Vermiform appendix (tissue), 1 donor: ENCODE measurements around a stretch of chr10.

- PRO-cap, result no peak
These were observed 51.3 kb downstream of the PALD1 start for GRCh38 chr10:70529754-70530355.

GRCh38 chr10:70662301-70662644 lies 10.0 kb upstream of the ADAMTS14 start:
- PRO-cap, result no peak

DNA sequence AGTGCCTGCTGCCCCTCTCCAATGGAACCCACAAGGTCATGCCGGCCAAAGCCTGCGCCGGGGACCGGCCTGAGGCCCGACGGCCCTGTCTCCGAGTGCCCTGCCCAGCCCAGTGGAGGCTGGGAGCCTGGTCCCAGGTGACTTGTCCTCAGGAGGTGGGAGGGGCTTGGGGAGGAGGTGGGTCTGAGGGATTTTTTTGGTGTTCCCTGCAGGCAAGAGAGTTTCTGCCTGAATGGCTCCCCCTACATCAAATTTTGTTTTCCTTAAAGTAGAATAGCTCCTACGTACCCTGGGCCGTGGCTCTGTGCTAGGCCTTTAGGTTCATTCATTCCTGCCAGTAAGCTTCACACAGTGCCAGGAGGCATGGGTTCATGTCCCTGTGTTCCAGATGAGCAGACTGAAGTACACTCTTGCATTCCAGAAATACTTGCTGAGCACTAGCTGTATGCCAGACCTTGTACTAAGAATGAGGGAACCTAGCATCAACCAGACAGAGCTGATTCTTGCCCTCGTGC lies 31.2 kb downstream of the TBATA start:
- PRO-cap, result no peak

GRCh38 chr10:70833151-70834163 lies 17.7 kb downstream of the SGPL1 start:
- PRO-cap, result no peak

DNA sequence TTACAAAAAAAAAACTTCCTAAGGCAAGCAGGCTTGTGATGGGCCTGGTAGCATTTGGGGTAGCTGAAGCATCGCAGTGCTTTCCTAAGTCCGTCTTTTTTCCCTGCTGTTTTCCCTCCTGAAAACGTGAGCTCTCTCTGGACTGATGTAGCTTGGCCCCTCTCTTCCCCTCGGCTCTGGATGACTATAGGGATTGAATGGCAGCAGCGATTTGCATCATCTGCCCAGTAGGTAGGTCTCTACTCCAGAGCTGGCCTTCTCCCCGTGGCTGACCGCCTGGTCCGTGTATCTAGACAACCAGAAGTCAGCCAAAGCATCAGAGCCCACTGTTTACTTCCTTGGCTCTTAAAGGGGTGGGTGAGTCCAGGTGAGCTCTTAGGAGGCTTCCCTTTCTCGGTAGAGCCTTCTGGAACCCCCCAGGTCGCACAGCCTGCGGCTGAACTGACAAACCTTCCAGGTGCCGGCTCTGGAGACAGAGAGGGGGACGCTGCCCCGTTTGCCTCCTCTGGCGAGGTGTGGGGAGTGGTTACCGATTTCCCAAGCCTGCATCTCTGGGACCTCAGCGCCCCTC lies 1.1 kb downstream of the PCBD1 start:
- PRO-cap, result no peak

GRCh38 chr10:71358370-71358758 lies 38.4 kb upstream of the CDH23 start:
- PRO-cap, result no peak

GRCh38 chr10:71359307-71359877 lies 37.3 kb upstream of the CDH23 start:
- PRO-cap, result no peak

- PRO-cap, result no peak
These were observed 78.9 kb downstream of the CDH23 start for GRCh38 chr10:71475514-71476132.

GRCh38 chr10:71589900-71590318 lies 129.7 kb downstream of the C10orf105 start:
- PRO-cap, result no peak

GRCh38 chr10:71646031-71646804 lies 73.4 kb downstream of the C10orf105 start:
- PRO-cap, result no peak

DNA sequence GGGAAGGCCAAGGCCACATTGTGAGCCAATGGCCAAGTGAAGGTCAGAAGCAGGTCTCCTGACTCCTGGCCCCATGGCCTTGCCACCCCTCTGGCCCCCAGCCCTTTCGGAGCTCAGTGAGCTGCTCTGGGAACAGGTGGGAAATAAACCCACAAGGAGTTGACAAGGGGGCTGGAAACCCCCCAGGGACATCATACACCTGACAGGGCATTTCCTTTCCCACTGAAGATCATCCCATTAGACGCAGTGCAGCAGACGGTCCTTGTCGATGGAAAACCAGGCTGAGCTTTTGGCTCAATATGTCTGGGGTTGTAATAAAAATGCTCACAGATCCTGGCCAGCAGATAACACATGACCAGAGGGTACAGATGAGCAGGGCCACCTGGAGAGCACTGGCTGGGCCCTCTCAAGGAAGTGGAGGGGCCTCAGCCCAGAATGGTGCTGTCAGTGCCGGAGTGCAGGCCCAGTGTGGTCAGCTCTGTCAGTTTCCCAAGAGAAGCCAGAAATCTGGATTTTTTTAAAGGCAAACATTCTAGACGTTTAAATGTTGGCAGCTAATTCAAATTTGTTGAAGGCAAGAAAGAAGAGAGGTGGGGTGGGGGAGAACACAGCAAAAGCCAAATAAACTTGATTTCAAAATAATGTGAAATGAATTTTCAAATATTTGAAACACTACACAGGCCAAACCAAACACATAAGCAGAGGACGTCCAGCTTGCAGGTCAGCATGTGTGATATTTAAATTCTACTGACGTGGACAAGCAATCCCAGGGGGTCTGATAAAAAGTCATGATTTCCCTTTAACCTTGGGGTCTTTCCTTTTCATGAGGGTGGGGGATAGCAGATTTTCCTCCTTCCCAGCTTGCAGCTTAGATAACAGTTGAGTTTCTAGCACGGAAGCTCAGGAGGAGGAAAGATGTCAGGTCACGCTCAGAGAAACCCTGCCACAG lies 2.0 kb downstream of the C10orf105 start:
- PRO-cap, result no peak

- PRO-cap, result bidirectional peak, plus-strand start at chr10:71727972, minus-strand start at chr10:71727884
These were observed 8.5 kb upstream of the C10orf105 start for GRCh38 chr10:71727714-71728874.

- PRO-cap, result no peak
These were observed 22.6 kb upstream of the C10orf105 start for GRCh38 chr10:71742070-71742672.

DNA sequence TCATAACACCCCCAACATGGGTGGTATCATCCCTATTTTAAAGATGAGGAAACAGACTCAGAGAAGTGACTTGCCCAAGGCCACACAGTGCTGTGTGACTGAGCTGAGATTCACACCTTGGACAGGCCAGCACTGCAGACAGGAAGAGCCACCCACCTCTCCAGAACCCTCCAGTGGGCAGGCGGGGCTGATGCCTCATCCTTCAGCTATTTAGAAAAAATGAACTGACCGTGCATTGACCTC lies 6.7 kb downstream of the VSIR start:
- PRO-cap, result no peak

DNA sequence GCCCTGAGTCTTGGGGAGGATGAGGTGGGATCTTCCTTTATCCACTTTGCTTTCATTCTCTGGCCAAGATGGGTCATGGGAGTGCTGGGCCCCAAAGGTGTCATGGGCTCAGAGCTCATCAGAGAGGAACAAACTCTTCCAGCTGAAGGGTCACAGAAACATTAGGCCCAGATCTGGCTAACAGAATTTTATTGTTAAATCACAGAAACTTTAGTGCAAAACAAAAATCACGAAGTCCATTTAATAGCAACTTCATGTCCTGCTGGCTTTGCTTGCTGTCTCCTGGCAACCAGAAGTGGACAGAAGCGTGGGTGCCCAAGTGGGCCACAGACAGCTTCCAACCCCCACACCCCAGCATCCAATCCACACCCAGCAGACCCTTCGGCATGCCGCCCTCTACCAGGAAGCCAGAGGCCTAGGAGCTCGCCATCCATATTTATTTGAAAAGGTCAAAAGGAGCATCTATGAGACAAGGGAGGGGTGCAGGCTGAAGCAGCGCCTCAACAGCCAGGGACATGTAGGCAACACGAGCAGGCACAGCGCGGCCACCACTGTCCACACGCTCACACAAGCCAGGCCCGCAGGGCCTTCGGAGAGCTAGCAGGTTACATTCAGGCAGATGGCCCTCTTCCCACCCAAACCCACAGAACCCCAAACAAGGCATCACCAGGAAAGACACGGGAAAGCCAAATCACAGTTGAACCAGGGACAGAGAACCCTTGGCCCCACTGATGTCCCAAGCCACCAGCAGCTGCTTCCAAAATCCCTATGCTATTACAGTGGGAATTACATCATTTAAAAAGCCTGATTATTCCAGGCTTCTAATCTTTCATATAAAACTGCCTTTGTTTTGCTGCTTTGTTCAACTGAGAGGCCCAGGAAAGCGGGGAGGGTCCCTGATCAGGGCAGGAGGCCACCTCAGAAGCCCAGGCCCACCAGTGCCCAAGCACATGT lies 34.6 kb downstream of the PSAP start:
- PRO-cap, result no peak

DNA sequence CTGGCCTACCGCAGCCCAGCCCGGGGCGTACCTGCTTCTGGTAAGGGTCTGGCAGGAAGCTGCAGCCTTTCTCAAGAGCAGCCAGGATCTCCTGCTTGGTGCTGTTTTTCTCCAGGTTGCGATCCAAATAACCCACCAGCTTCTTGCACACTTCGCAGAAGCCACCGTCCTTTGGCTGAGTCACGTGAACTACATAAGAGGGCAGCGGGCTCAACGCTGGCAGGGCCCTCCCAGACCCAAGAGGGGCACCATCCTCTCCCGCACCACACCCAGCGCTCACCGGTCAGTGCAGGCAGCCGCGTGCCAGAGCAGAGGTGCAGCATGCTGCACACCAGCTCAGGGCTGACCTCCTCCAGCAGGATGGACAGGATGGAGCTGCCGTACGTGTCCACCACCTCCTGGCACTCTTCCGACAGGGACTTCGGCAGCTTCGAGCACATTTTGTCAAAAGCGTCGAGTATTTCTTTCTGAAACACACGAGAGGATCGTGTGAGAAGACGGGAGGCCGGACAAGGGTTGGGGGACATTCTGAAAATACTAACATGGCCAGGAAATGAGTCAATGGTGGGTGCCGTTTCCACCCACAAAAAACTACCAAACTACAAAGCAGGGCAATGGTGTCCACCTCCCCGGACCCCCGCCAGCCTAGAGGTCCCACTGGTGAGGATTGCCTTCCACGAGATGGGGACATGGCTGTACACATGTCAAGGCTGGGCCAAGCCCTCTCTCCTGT lies 31.5 kb downstream of the PSAP start:
- PRO-cap, result no peak

DNA sequence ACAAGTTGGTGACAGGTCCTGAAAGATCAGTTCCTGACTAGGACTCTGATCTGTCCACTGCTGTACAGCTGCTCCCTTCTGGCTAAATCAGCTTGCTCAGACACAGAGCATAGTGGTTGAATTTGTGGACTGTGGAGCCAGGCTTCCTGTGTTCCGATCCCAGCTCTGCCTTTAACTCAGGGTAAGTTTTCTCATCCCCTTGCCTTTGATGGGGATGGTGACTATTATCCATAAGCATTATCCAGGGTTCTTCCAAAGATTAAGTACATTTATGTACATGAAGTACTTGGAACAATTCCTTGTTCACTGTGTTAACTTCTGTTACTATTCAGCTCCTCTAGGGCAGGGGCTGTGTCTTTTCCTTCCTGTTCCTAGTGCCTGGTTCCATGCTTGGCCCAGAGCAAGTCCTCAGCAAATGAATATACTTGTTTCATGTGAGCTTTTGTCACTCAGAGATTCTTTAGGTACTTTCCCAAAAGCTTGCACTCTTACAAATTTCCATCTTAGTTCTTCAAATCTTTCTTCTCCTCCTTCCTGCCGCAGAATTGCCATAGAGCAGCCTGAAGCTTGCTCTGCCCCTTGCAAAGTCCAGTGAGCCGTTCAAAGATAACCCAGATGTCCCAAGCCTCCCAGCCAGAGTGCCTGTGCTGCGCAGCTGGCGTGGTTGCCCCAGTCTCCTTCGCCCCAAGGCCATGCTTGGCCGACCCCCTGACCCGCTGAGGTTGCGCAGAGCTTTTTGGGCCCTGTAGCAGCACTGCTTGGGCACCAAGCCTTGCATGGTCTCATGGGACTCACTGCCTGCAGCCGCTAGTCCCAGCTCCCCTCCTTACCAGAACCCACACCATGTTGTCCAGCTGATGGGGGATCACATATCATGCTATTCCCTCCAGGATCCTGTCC lies 20.5 kb downstream of the CHST3 start:
- PRO-cap, result no peak

- PRO-cap, result no peak
These were observed 41.5 kb downstream of the SPOCK2 start for GRCh38 chr10:72046848-72047341.

- PRO-cap, result no peak
These were observed 6.3 kb downstream of the SPOCK2 start for GRCh38 chr10:72081713-72082715.

GRCh38 chr10:72095928-72096662 lies 7.7 kb upstream of the SPOCK2 start:
- PRO-cap, result no peak